Renal cortical epithelial cell (primary cell): ENCODE data around the genes ZNF44, TNPO2 and THSD8.

- RRBS, result no CpG with 5 or more reads among the region's 8 CpGs
Observed at GRCh38 chr19:11376851-11377851, 2.7 kb downstream of the SWSAP1 start.

- RRBS, result 3% methylated on average over 8 of the region's 44 CpGs
Observed at GRCh38 chr19:11382759-11383355, 1.3 kb downstream of the EPOR start.

GRCh38 chr19:11694446-11695299 is 44.1 kb downstream of the ZNF823 start:
- RRBS, result under 1% methylated on average over 12 of the region's 62 CpGs

GRCh38 chr19:11851614-11852223 is 3.2 kb downstream of the ZNF439 start:
- RRBS, result no CpG with 5 or more reads among the region's 6 CpGs

DNA sequence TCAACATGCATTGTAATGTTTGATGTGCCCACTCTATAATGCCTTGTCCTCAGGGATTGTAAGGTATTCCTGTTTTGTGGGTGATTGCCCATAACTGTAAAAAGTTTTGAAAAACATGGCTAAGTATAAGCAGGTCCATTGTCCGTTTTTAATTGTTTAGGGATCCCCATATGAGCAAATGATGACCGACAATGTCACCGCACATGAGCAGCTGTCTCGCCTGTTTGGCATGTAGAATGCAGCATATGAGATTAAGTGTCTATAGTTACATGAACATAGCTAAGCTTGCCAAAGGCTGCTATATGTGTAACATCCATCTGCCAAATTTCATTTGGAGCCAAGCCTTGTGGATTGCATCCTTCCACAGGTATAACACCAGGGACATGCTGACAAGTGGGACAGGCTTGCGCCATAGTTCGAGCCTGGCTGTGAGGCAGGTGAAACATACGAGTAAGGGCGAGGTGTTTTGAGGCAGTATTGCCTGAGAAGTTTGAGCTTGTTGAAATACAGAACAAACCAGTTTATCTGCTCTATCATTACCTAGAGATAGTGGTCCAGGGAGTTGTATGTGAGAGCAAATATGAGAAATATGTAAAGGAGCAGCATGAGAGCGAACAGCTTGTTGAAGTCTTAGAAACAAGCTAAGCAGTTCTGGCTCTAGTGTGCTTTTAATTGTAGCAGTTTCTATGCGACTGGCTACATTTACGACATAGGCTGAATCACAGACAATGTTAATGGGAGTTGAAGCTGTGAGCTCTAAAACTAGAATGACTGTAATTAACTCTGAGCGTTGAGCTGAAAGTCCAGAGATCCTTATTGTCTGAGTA is 8.0 kb downstream of the ZNF439 start:
- RRBS, result no CpG with 5 or more reads among the region's 12 CpGs

DNA sequence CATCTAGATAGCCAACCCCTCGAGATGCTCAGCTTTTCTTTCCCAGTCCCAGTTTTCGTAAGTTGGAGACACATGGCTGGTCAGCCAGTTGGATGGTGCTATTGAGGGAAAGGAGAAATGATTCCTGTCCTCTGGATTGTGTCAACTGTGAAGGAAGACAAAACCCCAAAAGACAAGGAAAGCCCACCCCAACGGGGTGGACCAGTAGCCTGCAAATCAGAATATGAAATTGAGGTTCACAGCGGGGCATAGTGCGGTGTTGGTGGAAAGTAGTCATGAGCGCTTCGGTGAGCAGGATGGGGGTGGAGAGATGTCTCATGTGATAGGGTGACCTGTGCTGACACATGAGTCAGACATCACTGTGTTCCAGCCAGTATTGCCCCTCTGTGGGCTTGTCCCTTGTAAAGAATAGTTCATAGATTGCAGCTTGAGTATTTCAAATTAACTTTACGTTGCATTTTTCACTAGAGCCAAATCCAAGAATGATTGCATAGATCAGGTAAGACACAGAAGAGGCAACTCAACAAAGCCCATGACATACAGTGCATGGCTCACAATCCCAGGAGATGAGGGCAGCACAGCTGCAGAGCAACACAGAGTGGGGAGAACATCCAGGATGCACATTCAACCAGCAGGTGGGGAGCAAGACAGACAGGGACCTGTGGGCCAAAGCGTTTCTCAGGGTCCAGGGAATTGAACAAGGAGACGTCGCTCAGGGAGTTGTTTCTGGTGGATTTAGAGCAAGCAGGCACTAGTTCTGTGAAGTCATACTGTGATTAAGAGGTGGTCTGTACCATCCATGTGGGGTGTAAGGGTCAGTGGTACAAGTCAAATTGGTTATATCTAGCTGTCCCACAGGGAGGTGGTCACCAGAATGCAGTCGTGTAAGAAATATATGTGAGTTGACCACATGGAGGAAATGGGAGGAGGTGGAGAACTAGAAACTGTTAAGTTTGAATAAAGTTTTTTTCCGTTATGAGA is 7.4 kb downstream of the ZNF69 start:
- RRBS, result no CpG with 5 or more reads among the region's 13 CpGs

- RRBS, result no CpG with 5 or more reads among the region's 3 CpGs
Observed at GRCh38 chr19:11968492-11969021, 3.7 kb downstream of the ZNF763 start.

GRCh38 chr19:12294276-12295334 is at the start of gene ZNF44:
Gene ZNF44, minus strand, starts transcription at chr19:12294883.
- RRBS, result 1% methylated on average over 16 of the region's 68 CpGs

- RRBS, result no CpG with 5 or more reads among the region's 3 CpGs
Observed at GRCh38 chr19:12373627-12373874, 8.1 kb upstream of the ZNF442 start.

DNA sequence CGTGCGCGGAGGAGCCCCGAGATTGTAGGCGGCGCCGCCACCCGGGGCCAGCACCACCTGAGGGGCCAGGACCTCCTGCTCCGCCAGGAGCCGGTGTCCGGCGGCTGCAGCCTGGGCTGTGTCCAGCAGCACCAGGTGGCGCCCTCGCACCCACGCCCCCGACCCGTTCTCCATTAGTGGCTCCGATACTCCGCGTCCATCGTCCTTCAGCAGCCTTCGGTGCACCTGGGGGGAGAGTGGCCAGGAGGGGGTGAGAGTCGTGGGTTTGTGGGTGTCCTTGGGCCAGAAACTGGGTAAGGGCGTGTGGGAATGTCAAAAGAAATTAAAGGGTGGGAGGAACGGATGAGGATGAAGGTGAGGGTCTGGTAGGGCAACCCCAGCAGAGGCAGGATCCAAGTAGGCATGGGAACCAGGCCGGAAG is 18.4 kb downstream of the MAN2B1 start:
- RRBS, result 3% methylated on average over 7 of the region's 26 CpGs

DNA sequence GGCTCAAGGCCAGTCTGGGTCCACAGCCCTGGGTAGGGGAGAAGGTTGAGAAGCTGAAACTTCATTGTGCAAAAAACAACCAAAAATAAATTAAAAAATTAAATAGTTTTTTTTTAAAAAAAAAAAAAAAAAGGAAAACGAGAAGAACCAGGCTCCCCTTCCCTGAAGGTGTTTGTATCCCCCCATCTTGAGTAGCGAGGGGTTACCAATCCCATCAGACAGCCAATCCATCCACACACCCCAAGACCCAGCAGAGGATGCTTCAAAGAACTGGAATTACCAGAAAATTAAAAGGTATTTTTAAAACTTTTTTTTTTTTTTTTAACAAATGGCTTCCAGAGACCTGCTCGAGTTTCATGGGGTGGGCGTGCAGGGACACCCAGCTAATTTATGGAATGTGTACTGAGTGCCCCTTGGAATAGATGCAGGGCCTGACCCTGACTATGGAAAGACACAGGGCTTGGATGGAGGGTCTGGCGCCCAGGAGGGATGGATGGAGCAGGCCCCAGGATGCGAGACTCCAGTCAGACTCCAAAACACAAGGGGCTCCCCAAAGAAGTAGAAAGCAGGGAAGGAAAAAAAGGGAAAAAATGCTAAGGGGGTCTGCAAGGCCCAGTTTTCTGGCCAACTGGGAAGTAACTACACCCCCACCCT is 3.0 kb upstream of the FBXW9 start:
- RRBS, result no CpG with 5 or more reads among the region's 6 CpGs

GRCh38 chr19:12723193-12724487 is at the start of gene TNPO2:
Gene TNPO2, minus strand, starts transcription at chr19:12723932.
- RRBS, result no CpG with 5 or more reads among the region's 41 CpGs

- RRBS, result no CpG with 5 or more reads among the region's 4 CpGs
Observed at GRCh38 chr19:12730012-12730406, 4.5 kb downstream of the TRIR start.

GRCh38 chr19:12740508-12740980 is 3.2 kb downstream of the GET3 start:
- RRBS, result no CpG with 5 or more reads among the region's 12 CpGs

DNA sequence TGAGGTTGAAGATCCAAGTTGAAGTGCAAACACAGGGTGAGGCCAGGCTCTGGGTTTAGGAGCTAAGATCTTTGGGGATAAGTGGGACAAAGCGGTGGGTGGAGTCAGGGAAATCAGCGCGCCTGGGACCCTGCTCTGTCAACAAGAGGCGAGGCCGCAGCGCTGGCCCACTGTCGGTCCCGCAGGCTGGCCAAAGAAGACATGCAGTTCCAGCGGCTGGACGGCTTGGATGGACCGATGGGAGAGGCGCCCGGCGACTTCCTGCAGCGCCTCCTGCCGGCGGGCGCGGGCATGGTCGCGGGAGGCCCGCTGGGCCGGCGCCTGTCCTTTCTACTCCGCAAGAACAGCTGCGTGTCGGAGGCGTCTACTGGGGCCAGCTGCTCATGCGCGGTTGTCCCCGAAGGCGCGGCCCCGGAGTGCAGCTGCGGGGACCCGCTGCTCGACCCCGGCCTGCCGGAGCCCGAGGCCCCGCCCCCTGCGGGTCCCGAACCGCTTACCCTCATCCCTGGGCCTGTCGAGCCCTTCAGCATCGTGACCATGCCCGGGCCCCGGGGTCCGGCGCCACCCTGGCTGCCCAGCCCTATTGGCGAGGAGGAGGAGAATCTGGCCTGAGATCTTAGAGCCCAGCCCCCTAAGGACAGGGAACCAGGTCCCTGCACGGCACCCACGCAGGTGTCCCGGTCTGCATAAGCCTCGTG is 6.0 kb downstream of the BEST2 start:
- RRBS, result 1% methylated on average over 24 of the region's 55 CpGs

- RRBS, result no CpG with 5 or more reads among the region's 13 CpGs
Observed at GRCh38 chr19:12792796-12793002, 1.4 kb downstream of the JUNB start.

DNA sequence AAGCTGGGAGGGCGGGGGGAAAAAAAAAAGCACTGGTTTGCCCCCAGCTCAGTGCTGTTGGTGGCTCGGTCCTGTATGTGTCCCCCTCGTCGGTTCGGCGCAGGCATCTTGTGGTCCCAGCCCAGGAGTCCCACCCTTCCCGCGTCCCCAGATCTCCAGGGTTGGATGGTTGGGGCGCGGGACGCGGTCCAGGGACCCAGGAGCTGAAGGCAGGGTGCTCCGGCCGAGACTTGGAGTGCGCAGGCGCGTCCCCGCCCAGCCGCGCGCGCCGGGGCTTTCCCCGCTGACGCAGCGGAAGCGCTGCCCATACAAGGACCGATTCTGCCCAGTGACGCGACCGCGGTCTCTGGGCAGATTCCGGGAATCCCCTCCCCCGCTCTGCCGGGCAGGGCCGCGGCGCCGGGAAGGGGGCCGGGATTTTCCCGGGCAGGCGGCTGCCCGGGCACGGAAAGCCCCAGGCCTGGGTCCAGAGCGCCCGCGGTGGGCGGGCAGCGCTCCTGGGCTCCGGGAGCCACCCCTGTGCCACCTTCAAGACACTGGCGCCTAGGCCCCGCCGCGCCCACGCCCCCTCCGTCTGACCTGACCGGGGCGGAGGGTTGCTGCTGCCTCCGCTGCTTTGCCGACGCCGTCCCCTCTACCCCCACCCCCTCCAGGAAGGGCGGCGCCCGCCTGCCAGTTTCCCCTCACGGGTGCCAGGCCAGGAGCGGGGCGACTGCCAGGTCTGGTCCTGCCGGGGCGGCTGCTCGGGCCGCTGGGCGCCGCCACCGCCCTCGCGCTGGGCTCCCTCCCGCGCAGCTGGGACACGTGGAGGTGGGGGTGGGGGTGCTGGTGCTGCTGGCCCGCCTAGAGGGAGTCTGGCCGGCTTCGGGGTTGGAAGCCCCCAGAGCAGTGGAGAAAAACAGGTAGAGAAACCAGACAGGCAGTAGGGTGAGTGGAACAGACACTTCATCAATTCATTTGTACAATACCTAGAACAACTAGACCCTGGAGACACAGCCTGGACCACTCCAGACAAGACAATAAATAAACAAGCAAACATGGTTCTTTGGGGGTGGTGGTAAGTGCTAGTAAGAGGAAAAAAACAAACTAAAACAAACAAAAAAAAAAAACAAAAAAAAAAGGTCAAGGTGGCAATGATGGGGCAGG is 2.4 kb downstream of the JUNB start:
- RRBS, result 1% methylated on average over 34 of the region's 83 CpGs

- RRBS, result under 1% methylated on average over 27 of the region's 88 CpGs
Observed at GRCh38 chr19:12801495-12802674, at the start of gene THSD8. Gene THSD8, plus strand, starts transcription at chr19:12802069.

- RRBS, result 14% methylated on average over 2 of the region's 33 CpGs
Observed at GRCh38 chr19:12835184-12835713, 870 bp upstream of the RTBDN start.

GRCh38 chr19:12939063-12939711 is 778 bp downstream of the CALR start:
- RRBS, result 0% methylated on average over 3 of the region's 25 CpGs